GM23248 (cell line): ENCODE measurements around a stretch of chr4.

DNA sequence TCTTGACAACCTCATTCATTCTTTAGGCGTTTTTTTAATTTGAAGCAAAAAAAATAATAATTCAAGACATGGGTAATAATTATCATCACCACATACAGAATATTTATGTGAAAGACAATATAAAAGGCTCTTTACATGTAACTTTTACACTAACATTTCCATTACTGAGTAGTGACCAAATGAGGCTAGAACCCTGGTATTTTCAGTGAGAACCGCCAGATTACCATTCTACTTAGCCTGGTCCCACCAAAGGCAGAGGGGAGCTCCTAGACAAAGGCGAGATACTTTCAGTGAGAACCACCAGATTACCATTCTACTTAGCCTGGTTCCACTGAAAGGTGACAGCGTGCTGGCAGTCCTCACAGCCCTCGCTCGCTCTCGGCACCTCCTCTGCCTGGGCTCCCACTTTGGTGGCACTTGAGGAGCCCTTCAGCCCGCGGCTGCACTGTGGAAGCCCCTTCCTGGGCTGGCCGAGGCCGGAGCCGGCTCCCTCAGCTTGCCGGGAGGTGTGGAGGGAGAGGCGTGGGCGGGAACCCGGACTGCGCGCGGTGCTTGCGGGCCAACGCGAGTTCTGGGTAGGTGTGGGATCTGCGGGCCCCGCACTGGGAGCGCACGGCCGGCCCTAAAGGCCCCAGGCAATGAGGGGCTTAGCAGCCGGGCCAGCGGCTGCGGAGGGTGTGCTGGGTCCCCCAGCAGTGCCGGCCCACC, 1275.9 kb downstream of the PCDH7 start:
- RAMPAGE, long total RNA: no peak

DNA sequence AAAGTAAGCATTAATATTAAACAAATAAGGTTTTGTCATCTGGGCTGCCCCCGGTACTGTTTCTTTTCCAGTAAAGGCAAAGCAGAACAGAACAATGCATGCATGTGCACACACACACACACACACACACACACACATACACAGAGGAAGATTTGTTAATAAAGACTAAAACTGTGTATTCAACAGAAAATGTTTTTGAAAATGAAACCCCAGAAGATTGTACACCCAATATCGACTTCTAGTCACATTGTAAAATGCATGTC, 2685.4 kb downstream of the ARAP2 start:
- RAMPAGE, long total RNA: no peak

DNA sequence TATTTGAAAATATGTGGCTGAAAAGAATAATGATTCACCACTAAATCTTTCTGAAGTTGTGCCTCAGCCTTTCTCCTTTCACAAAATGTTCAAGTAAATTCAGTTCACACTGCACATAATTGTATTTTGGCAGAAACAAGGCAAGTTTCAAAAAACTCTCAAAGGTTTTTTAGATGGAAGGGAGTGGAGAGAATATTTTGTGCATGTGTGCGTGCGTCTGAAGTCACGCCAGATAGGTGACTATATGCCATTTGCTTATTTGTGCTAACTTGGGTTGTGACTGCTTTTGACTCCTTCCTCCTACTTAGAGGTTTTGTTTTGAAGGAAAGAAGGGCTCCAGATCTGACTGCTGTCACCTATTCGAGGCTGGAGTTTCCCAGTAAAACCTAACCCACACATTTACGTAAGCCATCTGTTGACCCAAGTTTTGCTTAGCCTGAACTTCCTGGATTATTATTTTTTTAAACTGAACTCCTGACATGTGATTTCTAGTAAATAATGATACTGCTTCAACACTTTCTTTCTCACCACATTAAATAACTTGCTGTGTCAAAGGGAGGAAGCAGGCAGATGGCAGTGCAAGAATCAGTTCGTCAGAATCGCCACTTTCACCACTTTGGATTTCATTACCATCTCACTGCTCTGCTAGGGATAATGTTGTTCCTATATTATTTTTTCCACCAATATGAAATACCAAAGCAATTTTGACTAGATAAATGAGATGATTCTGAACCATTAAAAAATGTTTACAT, 41.5 kb downstream of the DTHD1 start:
- RAMPAGE, long total RNA: no peak

DNA sequence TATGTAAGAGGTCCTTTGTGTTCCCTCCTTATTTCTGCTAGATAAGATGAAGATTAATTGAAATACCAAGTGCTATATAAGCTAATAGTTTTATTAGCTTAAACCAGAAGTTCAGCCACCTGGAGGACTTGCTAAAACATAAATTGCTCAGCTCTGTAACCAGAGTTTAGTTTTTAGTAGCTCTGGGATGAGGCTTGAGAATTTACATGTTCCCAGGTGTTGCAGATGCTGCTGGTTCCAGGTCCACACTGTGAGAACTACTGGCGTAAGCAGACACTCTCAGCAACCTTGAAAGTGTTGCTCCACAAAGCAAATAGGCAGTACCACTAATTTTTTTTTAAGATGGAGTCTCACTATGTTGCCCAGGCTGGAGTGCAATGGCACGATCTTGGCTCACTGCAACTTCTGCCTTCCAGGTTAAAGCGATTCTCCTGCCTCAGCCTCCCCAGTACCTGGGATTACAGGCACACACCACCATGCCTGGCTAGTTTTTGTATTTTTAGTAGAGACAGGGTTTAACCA, 25.3 kb upstream of the C4orf19 start:
- RAMPAGE, long total RNA: no peak

- RAMPAGE, long total RNA: no peak
Observed at GRCh38 chr4:37464317-37464865, 10.7 kb downstream of the C4orf19 start.

DNA sequence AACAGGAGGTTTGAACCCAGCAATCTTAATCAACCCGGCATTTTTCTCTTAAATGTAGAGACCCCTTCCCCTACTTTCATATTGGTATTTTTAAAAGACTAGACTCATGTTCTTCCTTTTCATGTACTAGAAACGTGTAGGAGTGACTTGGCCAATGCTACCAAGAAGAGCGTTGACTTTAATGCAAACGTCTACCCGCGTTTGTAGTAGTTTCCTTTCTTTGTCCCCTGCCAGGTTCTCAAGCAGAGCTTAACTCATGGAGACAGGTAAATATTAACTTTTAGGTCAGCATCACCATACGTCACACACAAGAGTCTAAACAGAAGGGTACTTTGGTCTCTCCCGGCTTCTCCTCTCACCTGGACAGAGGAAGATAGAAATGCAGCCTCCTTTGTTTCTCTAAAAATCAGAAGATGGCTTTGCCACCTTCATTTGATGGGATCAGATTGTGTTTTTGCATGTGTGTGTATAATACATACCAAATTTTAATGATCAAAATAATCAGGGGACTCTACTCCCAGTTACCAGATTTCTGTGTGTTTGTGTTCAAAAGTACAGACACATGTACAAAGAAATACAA, 36.7 kb downstream of the C4orf19 start:
- RAMPAGE, long total RNA: no peak

DNA sequence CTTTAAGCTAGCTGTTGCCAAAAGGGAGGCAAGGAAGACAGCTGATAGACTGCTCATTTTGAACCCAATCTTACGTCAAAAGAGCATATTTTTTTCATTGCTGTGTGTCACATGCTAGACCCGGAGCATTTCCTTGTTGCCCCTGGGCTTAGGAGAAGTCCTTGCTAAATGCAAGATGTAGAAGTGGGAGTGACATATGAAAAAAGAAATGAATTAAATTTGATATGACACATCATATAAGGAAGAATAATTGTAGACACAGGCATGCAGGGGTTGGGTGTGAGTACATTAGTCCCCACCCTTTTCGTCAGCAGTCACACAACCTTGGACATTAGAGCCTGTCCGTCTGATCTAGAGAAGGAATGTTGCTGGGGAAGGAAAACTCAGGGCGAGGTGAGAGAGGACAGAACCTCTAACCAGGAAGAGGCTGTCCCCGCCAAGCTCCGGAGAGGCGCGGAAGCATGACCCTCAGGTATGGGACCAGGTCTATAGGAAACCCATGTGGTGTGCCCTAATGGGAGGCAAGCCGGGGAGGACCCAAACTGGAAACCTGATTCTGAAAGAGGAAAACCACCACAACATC, 102.2 kb downstream of the RELL1 start:
- RAMPAGE, long total RNA: no peak

- RAMPAGE, long total RNA: no peak
Observed at GRCh38 chr4:37683052-37683432, 3.1 kb downstream of the RELL1 start.

GRCh38 chr4:37825546-37826052, 887 bp upstream of the PGM2 start:
- RAMPAGE, long total RNA: no peak

DNA sequence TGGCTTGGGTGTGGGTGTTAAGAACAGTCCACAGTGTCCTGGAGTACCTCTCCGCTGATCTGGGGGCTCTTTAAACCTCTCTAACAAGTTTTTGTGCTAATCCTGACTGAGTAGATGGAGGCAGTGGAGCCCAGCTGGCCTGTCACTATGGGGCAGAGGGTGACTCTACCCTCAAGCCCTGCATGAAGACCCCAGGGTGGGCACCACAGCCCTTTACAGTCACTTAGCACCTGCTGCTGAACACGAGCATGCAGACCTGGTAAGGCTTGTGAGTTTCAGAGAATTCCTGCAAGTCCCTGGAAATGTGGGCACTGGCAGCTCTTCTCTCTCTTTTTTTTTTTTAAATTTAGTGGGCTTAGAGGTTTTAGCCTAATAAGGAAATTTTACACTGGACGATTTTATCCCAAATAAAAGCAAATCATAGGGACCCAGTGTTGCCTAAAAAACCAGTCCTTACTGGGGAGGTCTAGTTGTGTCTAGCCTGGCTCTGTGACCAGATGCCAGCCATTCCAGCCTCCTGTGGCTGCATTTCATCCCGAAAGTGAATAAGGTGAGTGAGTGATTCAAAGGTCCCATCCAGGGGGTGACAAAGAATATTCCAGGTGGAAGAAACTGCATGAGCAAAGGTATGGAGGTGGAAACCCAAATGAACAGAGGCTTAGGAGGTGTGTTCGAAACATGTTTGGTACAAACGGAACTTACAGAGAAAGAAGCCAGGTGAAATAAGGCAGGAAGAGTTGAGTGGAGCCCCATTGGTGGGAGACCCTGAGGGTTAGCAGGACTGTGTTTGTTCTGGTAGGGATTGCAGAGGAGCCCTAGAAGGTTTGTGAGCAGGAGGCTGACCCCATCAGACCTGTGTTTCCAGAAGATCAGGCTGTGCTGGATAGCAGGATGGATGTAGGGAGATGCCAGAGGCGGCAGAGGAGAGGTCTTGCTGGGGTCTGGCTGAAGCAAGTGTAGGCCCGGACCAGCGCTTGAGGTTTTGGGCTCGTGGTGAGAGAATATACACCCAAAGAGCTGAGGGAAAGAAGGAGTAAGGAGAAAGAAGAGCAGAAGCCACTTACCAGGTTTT, 31.4 kb downstream of the PTTG2 start:
- RAMPAGE, long total RNA: no peak

DNA sequence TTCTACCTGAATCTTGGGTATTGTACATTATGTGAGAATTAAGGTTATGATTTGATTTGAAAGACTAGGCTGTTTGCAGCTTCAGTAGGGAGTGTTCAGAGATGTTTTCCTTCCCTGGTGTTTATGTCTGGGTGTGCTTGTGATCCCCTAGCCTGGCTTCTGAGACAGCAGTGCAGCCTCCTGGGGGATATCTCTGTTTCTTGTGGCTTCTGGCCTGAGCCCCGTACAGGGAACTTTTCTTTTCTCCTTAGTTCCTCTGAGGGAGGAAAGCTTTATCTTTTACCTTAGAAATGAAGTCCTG, 45.1 kb downstream of the PTTG2 start:
- RAMPAGE, long total RNA: no peak

DNA sequence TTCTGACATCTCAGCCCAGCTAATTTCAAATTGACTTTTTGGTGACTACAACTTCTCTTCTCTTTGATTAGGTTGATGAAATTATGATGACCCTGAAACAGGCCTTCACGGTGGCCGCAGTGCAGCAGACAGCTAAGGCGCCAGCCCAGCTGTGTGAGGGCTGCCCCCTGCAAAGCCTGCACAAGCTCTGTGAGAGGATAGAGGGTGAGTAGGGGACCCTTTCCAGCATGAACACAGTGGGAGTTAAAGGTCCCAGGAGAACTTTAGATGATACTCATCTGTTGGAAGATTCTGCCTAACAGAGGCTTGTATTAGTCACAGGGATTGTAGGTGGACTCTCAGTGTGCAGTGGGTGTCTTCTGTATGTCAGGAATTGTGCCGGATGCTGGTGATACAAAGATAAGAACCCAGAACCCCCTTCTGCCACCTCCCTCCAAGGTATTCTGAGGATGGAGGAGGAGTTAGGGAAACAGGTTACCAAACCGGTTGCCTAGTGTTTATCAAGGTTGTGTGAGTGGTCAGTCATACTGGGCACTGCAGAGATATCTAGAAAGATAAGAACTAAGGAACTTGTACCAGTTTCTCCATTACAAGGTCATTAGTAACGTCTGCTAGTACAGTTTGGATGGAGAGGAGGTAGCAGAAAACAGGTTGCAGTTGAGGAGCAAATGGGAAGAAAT, 61.5 kb downstream of the PTTG2 start:
- RAMPAGE, long total RNA: no peak

GRCh38 chr4:38162295-38162776, 202.1 kb downstream of the PTTG2 start:
- RAMPAGE, long total RNA: no peak

DNA sequence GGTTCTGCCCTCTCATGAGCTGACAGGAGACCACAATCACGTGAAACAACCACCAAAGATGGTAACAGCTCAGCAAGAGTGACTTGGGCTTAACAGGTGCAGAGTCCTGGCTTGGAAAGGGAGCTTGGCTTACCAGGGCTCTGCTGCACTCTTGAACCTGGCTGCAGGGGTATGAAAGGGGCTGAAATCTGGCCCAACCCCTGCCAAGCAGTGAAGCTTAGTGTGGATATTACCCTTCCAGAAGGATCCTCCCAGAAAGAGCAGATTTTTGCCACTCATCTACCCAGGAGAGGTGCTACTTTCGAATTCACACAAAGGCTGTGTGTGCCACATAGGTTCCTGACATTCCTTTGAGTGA, 350.4 kb downstream of the PTTG2 start:
- RAMPAGE, long total RNA: no peak

- RAMPAGE, long total RNA: no peak
Observed at GRCh38 chr4:38314665-38315111, 349.3 kb upstream of the KLF3 start.

GRCh38 chr4:38325055-38325593, 338.9 kb upstream of the KLF3 start:
- RAMPAGE, long total RNA: no peak

DNA sequence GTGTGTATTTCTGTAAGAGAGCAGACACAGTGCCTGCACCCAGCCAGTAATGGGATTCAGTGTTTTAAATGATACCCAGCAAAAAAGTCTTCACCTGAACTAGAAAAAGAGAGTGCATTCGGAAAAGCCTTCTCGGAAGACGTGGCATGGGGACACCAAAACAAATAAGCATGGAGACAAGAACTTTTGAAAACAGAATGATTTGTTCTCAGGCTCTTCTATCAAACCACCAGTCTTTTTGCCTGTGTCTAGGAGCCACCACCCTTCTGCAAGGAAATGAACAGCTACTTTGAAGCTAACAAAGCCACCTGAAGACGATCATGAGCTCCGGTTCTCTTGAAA, 335.1 kb upstream of the KLF3 start:
- RAMPAGE, long total RNA: no peak

DNA sequence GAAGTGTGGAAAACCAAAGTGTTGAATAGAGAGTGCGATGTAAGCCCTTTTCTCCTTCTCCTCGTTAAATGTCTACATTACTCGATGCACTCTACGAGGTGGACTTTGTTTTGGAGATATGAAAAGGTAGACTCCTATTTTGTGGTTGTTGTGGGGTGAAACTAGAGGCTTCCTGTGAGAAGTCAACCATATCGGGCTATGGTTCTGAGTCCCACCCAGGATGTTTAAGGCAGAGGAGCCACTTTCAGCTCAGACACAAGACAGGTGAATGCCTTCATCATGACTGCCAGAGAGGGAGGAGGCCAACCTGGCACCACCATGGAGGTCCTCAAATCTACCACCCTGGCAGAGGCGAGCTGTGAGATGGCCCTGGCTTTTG, 154.5 kb upstream of the KLF3 start:
- RAMPAGE, long total RNA: no peak

DNA sequence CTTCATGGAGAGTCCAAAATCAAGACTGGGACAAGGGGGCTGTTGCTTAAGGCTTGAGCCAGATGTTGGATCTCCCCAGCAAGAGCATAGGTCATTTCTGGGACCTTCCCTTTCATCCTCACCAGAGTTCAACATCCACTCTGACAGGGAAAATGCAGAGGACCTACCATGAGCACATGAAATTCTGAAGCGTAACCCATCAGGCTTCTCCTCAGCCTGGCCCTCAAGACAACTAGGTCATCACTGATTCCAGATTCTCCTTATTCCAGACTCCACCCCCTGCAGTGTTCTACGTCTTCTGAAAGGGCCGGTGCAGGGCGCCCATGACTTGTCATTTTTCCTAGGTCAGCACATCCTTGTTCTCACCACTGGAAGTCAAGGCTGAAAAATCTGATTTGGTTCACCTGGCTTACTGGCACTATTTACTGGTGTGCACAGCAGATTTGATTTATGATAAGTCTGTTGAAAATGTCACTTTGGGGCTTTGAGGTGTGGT, 141.0 kb upstream of the KLF3 start:
- RAMPAGE, long total RNA: no peak

DNA sequence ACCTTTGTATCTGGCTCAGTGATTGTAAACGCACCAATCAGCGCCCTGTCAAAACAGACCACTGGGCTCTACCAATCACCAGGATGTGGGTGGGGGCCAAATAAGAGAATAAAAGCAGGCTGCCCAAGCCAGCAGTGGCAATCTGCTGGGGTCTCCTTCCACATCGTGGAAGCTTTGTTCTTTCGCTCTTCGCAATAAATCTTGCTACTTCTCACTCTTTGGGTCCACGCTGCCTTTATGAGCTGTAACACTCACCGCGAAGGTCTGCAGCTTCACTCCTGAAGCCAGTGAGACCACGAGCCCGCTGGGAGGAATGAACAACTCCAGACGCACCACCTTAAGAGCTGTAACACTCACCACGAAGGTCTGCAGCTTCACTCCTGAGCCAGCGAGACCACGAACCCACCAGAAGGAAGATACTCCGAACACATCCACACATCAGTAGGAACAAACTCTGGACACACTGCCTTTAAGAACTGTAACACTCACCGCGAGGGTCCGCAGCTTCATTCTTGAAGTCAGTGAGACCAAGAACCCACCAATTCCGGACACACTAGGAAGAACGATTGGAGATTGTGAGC, 36.4 kb upstream of the KLF3 start:
- RAMPAGE, long total RNA: no peak